ENCODE results near the genes TNRC6B and MCHR1.

- PRO-cap, 2 experiments, result no peak in any of the 2 experiments
Observed at GRCh38 chr22:39727405-39727882, 156.9 kb downstream of the CACNA1I start.

GRCh38 chr22:39874916-39875361 is 18.6 kb downstream of the ENTHD1 start:
- PRO-cap, 2 experiments, result peak in 2 of 2 experiments; most common plus-strand start chr22:39875303 (in 2)

DNA sequence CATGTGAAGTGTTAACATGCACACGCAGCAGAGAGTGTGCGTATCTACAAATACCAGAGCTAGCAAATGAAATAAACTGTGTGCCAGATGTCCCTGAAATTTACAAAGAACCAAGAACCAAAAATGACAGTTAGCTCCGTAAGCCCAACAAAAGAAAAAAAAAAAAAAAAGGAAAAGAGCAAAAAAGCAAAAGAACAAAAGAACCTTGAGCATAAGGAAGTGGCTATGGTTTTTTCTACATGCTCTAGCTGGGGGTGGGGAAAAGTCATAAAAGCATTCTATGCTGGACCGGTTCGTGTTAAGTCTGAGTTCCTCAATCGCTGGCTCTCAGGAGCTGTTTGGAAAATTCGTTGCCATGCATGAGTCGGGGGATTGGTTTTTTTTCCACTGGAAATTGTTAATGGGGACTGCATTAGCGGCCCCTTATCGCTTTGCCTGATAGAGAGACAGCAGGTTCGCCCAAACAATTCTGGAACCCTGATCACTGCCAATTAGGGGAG is 25.5 kb downstream of the GRAP2 start:
- PRO-cap, 2 experiments, result peak in 2 of 2 experiments; most common plus-strand start position 276 of the sequence (in 2)

GRCh38 chr22:39937601-39938141 is 22.5 kb upstream of the TMA7B start:
- PRO-cap, 2 experiments, result peak in 2 of 2 experiments; most common plus-strand start chr22:39938071 (in 2); most common minus-strand start chr22:39937987 (in 1)

DNA sequence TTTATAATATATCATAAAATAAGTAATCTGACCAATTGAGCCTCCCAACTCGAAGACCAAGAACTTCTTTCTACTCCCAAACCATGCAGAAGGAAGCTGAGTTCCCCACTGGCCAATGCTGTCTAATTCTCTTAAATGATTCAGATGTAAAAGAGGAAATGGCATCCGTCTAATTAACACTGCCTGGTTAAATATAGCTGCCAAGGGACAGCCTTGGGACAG is 13.8 kb upstream of the TMA7B start:
- PRO-cap, 2 experiments, result no peak in any of the 2 experiments

GRCh38 chr22:40009301-40009499 is 14.4 kb downstream of the FAM83F start:
- PRO-cap, 2 experiments, result no peak in any of the 2 experiments

- PRO-cap, 2 experiments, result no peak in any of the 2 experiments
Observed at GRCh38 chr22:40031629-40032351, 37.0 kb downstream of the FAM83F start.

GRCh38 chr22:40039299-40040198 is 44.8 kb downstream of the FAM83F start:
- PRO-cap, 2 experiments, result no peak in any of the 2 experiments

DNA sequence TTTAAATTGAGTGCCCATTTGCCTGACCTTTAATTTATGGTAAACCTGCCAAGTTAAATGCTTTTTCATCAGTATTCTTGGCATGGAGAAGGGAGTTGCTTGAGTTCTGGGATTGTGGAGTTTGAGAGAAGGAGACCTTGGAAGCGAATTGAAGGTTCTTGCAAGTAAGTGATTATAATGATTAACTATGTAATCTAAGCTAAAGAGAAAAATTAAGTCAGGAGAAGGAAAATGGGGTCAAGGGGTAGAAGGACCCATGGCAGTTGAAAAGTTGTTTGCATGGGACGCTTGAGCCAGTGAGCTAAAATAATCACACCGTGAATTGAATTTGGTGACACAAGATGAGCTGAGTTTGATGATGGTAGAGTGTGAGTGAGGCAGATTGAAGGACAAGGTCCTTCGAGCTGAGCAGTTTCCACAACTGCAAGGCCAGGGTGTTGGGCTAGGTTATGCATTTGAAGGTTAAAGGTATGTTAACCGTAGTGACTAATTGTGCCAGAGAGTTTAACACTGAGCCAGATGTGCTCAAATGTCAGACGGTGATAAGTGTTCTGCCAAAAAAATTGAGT is 89.3 kb downstream of the FAM83F start:
- PRO-cap, 2 experiments, result no peak in any of the 2 experiments

DNA sequence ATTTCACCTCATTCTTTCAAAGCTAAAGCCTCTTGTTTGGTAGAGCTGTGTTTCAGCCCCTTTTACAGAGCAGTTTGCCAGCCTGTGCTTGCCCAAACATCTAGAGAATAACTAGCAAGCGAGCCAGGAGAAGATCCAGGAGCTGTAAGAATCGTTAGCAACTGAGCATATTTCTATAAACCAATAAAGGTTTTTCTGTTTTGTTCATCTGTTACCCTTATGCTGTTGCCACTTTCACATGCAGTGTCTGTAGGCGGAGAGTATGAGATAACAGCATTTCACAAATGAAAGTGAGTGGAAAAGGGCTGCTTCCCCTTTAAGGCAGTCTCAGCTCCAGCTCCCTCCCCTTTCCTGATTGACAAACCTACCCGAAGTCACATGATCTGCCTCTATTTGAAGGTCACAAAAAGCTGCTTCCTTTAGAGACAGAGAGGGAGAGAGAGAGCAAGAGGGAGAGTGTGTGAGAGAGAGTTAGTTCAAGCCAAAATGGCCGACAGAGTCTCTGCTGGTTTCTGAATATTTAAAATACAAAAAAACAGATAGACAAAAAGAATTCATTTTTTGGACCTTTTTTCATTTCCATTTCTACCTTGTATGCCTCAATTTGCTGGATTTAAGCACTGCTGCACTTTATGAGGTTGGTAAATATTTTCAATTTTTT is at the start of gene TNRC6B:
TSS of gene TNRC6B (plus strand) at position 422 of the 661 bp plus-strand sequence.
- PRO-cap, 2 experiments, result peak in 2 of 2 experiments; most common plus-strand start position 422 of the sequence (in 2); most common minus-strand start position 185 of the sequence (in 2)

DNA sequence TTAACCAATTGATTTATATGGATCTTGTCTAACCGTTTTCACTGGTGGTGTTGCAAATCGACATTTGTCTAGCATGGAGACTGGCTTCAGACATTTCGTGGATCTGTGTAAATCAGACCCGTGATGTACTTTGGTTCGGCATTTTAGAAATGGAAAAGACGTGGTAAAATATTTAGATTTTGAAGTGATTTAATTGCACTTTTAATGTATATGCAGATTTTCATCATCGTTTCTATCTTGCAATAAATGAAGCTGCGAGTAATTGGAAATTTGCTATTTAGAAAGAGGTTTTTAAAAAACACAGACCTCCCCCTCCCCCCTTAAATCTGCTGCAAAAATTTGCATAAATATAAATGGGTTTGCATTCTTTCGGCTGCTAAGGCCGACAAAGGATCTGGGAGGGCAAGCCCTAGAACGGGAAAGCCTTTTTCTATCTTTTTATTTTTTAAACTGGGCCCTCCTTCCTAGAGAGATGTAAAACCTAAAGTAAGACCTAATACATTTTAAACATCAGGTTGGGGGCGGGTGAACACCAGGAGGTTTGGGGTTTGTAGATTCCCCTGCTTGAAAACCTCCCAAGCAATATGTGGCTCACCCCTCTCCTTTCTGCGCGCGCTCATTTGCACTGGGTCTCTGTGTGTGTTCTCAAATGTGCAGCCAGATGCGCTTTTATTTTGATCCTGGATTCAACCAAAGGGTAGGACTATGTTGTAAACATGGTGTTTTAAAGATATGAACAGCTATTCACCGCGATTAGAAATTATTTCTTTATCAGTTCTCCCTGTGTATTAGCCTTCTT is 639 bp downstream of the TNRC6B start:
- PRO-cap, 2 experiments, result peak in 1 of 2 experiments; most common plus-strand start position 660 of the sequence (in 1); most common minus-strand start position 644 of the sequence (in 1)

DNA sequence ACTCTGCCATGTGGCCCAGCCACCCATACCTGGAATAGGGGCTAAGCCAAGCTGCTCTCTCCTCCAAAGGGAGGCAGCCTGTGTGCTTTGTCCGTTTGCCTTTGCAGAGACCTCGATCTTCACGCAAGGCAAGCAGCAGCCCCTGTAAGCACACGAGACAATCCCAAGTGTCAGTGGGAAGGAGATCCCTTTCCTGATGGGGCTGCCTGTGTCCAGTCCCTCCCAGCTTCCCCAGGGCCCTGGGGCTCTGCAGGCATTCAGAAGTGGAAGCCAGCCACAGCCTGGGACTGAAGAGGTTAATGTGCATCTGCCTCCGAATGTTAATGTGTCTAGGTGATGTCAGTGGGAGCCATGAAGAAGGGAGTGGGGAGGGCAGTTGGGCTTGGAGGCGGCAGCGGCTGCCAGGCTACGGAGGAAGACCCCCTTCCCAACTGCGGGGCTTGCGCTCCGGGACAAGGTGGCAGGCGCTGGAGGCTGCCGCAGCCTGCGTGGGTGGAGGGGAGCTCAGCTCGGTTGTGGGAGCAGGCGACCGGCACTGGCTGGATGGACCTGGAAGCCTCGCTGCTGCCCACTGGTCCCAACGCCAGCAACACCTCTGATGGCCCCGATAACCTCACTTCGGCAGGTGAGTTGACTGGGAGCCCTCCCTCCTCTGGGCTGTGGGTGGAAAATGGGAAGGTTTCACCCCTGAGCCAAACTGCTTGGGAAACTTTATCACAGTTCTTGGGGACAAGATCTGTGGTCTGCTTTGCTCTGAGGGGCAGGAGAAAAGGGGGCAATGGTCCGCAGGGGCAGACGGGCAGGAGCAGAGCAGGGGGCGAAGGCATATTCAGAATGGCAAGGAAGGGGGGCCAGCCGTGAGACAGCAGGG is at the start of gene MCHR1:
TSS of gene MCHR1 (plus strand) at position 375 of the 871 bp plus-strand sequence.
- PRO-cap, 2 experiments, result no peak in any of the 2 experiments

DNA sequence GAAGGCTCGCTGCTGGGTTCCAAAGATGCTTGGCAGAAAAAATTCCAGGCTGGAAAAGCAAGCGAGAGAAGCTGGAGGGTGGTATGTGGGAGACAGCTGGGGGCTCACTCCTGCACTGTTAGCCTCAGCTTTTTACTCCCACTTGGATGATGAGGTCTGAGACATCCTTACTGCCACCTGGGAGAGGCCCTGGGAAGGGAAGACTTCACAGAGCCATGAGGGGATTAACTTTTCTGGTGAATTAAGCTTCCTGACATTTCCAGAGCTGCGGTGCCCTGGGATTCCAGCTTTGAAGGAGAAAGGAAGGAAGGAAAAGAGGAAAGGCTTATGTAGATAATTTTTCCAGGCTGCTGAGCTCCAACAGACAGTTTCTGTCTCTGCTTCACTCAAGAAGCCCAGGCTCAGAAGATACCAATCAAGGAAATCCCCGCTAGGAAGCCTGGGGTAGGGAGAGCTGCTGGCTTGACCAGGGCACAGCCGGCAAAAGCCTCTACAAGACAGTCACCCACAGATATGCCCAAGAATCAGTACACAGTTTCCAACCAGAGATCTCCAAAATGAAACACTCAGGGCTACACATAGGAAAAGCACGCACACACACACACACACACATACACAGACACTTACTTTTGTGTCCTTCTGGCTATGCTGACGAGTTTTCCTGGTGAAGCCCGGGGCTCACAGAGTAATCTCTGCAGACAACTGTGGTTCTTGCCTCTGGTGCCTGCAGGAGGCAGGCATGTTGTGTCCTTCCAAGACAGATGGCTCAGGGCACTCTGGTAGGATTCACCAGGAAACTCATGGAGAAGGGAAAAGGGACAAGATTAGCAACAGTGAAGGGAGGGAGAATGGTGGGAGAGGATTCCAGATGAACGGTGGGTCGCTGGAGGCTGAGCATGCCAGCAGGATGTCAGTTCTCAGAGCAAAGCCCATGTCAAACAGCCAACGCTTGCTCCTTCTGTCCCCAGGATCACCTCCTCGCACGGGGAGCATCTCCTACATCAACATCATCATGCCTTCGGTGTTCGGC is 1.0 kb downstream of the MCHR1 start:
- PRO-cap, 2 experiments, result no peak in any of the 2 experiments

- PRO-cap, 2 experiments, result peak in 2 of 2 experiments; most common plus-strand start chr22:40685016 (in 2); most common minus-strand start chr22:40684921 (in 2)
Observed at GRCh38 chr22:40684586-40685235, 5.4 kb downstream of the MCHR1 start.

DNA sequence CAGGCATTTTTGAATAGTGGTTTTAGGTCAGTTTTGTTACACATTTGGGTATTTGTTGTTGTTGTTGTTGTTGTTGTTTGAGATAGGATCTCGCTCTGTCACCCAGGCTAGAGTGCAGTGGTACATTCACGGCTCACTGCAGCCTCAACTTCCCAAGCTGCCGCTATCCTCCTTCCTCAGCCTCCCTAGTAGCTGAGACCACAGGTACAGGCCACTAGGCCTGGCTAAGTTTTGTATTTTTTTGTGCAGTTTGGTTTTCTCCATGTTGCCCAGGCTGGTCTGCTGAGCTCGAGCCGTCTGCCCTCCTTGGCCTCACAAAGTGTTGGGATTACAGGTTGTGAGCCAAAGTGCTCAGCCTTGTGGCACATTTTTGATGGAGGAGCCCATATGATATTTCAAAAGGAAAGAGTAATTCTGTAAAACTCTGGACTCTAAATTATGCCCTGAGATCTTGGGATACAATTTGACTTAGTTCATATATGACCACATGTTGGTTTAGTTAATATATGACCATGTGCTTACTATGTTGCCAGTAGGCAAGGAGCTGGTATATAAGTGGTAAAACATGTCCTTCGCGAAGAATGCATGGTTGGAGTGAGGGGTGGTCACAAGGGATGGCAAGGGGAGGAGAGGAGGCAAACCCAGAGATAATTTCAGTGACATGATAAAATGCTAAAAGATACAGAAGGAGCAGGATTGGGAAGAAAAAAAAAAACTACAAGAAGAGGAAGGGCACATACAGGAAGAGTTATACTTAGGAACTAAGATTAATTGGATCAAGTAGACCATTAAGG is 21.9 kb downstream of the EP300 start:
- PRO-cap, 2 experiments, result no peak in any of the 2 experiments

DNA sequence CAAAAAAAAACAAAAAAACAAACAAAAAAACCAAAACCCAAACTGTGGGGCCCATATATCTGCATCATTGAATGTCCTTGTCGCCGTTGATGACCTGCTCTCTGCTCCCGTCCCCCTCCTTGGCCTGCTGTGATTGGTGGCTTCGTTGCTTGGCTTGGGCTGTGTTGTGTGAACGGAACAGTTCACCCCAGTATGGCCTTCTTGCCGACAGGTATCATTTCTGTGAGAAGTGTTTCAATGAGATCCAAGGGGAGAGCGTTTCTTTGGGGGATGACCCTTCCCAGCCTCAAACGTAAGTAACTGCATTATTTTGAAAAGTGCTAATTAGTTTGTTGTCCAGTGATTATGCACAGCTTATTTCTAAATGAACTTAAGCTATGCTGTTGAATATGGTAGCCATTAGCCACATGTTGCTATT is 44.7 kb upstream of the L3MBTL2 start:
- PRO-cap, 2 experiments, result no peak in any of the 2 experiments

GRCh38 chr22:41181815-41182231 is 23.3 kb upstream of the L3MBTL2 start:
- PRO-cap, 2 experiments, result no peak in any of the 2 experiments

- PRO-cap, 2 experiments, result no peak in any of the 2 experiments
Observed at GRCh38 chr22:41238629-41239008, 2.1 kb downstream of the CHADL start.

- PRO-cap, 2 experiments, result no peak in any of the 2 experiments
Observed at GRCh38 chr22:41383168-41383434, 1.4 kb downstream of the TEF start.

DNA sequence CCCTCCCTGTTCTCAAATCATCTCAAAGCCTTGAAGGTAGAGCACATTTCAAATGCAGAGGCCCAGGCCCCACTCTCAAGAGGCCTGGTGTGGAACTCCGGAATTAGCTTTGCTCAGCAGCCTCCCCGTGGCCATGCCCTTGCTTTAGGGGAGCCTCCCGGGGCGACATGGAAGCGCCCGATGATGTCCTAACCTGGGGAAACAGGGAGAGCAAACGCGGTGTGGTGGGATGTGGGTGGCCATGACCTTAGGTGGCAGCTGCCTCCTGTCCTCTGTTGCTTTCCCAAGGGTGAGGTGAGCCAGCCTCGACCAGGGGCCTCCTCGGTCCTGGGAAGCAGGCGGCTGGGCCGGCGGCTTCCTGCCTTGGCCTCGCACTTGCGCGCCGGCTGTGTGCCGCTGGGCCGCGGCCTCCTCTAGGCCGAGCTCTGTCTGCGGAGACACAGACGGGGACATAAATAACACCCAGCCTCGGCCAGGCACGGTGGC is 31.0 kb downstream of the TEF start:
- PRO-cap, 2 experiments, result peak in 2 of 2 experiments; most common plus-strand start position 374 of the sequence (in 1); most common minus-strand start position 105 of the sequence (in 1)

Measured in helper T cell (primary cell).